HCT116 (cell line): ENCODE measurements around a stretch of chr6.

- RRBS: no CpG with 5 or more reads among the region's 1 CpG
Observed at GRCh38 chr6:36597612-36598330, 3.6 kb downstream of the SRSF3 start.

GRCh38 chr6:36679653-36679924 is 1.1 kb downstream of the CDKN1A start:
- RRBS: 2% methylated on average over 7 of the region's 22 CpGs

DNA sequence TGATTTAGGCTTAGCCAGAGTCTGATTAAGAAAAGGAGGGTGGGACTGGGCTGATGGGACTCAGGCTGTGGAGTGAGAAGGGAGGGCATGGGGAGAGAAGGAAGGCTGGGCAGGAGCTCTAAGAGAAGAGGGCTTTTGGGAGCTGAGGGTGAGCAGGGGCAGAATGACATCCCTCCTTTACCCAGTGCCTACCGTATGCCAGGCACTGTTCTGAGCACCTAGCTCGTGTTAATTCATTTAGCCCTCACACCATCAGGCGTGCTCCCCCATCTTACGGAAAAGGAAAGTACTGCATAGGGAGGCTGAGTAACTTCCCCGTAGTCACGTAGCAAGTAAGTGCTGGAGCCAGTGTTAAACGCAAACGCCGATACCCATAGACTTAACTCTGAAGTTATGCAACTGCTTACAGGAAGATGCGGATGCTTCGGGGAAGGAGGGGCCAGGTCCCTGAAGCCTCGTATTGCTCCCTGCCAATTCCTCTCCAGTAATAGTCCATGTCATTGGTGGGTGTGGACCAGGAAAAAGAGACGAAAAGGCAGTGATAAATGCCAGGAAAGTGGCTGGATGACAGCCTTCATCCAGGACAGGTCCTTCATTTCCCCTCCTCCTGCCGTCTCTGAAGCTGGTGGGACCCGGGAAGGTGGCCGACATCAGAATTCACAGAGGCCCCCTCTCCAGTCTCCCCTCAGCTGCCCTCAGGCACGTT is 37.5 kb downstream of the RAB44 start:
- RRBS: no CpG with 5 or more reads among the region's 17 CpGs

- RRBS: no CpG with 5 or more reads among the region's 5 CpGs
Observed at GRCh38 chr6:36753142-36753557, 55.5 kb downstream of the RAB44 start.

GRCh38 chr6:36840875-36841477 is 1.7 kb upstream of the CPNE5 start:
- RRBS: no CpG with 5 or more reads among the region's 15 CpGs

DNA sequence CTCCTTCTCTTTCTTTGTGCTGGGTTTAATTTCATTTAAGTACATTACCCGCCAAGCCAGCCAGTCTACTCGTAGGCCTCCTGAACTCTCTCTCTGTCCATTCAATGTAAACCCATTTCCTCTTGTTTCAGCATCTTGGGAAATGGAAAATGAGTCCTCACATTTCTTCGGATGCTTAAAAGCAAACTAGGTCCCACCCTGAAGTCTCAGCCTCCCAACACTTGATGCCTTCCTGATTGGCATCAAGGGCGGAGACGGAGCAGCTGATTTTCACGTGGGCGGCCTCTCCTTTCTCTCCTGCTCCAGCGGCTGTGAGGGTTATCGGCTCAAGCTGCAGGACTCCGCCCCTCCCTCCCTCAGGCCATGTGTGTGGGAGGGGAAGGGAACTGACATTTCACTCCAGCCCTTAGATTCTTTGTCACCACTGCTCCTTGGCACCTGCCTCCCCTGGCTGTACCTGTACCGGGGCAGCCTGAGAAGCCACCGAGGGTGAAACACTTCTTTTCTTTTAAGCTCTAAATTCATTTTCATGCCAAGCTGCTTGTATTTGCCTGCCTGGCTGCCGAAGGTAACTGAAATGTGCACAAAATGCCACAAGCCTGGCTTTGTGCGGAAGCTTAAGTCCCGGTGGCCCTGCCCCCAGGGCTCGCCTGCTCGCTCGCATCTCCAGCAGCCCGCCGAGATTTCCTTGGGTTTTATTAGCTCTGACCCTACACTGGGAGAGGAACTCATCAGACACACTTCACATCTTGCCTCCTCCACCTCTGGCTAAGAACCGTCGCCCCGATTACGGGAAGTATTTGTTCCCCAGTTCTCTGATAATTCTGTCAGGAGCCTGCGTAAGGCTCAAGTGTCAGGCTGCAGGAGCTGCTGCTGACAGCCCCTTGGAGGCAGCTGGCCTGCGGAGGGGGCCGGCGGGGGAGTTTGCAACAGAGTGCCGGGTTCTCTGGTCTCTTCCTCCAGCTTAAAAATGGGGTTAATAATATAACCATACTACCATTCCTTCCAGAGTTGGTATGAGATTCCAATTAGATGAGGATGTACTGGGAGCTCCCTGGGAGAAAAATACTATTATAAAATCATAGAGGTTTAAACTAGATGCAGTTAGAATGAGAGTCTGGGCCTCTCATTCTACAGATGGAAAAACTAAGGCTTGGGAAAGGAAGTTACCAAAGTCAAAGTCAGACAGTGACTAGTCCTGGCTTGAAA is 9.6 kb upstream of the CPNE5 start:
- RRBS: no CpG with 5 or more reads among the region's 29 CpGs

- RRBS: no CpG with 5 or more reads among the region's 8 CpGs
Observed at GRCh38 chr6:36977874-36978287, 8.1 kb downstream of the MTCH1 start.

GRCh38 chr6:36980263-36980696 is 5.7 kb downstream of the MTCH1 start:
- RRBS: no CpG with 5 or more reads among the region's 6 CpGs

- RRBS: 76% methylated on average over 4 of the region's 29 CpGs
Observed at GRCh38 chr6:36997759-36999102, 7.2 kb upstream of the FGD2 start.

- RRBS: 33% methylated on average over 1 of the region's 9 CpGs
Observed at GRCh38 chr6:37020518-37020918, 15.1 kb downstream of the FGD2 start.

GRCh38 chr6:37058040-37058360 is 52.5 kb downstream of the FGD2 start:
- RRBS: no CpG with 5 or more reads among the region's 5 CpGs

DNA sequence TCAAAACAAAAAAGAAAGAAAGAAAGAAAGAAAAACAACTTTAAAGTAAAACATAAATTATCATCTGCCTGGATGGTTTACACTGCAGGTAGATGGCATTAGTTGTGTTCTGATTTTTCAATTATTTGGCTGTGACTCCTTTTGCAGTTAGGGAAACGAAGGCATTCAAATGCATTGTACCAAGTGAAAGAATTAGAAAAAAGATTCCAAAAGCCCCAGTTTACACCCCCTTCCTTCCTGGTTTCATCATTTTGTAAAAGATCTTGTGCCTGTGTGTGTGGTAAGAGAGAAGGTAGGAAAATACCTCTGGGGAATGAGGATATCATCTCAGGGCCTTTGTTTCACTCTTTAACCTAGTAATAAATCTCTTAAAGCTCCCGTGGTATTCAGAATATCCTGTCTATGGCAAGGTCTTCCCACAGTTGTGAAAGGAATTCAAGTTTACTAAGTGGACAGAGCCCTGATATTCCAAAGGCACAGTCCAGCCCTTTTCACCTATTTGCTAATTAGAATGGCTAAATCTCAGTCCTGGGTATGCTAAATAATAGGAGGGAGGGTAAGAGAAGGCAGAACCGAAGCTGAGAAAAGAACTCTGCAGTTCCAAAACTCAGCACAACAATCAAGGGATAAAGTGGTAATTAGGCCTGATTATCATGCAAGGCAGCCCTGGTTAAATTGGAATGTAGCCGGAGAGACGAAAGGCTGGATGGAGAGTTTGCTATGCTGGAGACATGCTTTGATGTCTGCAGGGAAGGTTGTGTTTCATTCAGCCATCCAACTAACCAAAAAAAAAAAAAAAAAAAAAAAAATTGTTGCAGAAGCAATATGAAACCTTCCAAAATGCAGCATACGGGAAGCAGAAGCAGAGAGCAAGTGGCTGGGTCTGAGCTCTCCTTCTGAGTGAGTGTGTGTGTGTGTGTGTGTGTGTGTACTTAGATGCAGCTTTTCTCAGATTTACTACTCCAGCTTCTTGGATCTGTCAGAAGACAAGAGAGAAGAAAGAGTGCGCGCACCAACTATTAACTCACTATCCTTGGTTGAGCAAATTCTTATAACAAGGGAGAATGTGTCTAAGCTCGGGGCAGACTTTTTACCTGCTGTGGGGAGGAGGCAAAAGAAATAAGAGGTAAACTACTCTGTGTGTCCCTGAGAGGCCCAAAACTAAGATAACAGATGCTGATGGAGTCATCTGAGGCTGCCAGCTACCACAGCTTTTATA is 28.5 kb upstream of the PIM1 start:
- RRBS: no CpG with 5 or more reads among the region's 9 CpGs

- RRBS: no CpG with 5 or more reads among the region's 11 CpGs
Observed at GRCh38 chr6:37177129-37178119, 7.5 kb downstream of the PIM1 start.

DNA sequence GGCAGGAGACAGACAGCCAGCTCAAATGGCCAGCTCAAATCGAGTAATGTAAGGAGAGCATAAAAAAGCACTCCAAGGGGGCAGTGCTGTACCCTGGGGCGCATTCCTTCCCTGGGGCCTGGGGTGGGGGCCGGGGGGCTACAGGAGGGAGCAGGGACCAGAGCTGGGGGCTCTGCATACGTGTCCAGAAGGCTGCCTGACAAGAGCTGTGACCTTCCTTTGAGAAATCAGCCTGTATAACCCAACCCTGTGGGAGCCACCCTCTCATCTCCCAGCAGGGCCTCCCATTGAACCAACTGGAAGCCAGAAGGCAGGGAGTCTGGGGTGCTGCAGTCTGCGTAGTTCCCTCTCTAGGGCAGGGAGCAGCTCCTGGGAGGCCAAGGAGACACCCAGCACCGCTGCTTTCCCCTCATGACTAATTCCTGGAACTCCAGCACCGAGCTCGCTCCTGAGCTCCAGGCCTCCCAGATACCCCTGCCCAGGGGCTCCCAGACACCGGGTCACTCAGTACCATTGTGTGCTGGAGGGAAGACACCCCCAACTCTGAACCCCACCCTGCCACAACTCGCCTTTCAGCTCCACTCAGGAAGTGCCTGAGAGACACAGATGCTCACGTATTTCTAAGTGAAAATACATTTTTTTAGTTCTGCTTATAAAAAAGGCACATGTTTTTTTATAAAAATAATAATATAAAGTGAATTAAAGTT is 17.3 kb downstream of the PIM1 start:
- RRBS: no CpG with 5 or more reads among the region's 11 CpGs

DNA sequence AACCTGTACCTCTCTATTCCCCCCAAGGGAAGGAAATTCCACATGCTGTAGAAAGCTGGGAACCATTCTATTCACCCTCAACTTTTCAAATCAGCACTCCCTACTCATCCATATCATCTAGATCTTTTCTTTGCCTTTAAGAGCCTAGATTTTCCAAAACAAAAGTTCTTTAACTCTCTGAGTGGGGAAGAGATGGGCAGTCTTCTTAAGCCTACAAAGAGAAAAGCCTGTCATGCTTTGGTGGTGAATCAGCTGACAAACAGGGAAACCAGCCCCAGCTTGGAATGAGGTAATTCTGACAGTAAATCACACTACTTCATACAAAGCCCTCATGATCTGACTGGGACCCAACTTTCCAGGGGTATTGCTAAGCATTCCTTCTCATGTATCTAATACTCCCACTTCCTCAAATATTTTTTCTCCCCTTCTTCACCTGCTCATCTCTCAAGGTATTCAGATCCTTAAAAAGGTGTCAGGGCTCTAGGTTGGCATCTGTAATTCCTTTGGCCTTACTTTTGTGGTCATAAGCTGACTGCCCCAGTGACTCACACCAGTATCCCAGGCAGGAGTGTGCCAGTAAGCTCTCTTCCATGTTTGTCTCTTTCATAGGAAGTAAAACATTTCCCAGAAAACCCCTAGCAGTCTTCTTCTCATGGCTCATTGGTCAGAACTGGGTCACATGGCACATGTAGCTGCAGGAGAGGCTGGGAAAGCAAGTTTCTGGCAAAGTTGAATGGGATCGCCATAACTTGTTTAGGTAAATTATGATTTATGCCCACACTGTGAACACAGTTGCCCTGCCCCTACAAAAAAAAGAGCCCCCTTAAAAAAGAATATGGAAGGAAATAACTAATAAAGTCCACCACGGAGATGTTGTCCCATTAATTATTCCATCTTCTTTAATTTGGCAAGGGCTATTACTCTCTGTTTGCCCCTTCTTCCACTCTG is 15.0 kb upstream of the TBC1D22B start:
- RRBS: no CpG with 5 or more reads among the region's 2 CpGs

DNA sequence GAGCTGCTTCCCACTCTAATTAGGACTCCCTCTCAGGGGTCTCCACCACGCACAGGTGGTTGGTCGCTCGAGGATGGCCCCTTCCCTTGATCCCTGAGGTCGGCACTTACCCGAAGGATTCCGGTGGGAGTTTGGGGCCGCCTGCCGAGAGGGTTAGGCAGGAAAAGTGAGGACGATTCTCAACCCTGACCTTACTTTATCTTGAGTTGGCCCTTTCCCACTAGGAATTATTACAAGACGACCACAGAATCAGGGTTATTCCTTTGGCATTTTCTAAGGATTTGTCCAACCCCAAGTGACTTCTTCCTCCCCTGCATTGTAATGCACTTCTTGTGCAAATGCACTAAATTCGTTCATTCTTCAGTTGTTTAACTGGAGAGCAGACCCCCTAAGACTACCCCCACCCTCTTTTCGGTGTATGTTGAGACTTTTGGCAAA is 375 bp upstream of the TMEM217 start:
- RRBS: no CpG with 5 or more reads among the region's 12 CpGs

DNA sequence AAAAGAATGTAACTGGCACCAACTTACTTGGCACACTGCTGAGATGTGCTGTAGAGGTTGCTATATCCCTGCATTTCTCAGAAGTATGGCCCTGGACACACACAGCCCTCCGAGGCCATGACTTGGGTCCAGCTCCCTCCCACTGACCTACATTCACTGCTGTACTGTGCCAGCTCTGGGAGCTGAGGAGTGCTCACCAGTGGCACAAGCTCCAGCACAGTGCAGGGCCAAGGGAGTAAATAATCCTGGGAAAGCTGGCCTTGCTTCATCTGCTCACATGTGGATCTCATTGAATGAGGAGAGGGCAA is 25.9 kb upstream of the TMEM217 start:
- RRBS: no CpG with 5 or more reads among the region's 1 CpG

DNA sequence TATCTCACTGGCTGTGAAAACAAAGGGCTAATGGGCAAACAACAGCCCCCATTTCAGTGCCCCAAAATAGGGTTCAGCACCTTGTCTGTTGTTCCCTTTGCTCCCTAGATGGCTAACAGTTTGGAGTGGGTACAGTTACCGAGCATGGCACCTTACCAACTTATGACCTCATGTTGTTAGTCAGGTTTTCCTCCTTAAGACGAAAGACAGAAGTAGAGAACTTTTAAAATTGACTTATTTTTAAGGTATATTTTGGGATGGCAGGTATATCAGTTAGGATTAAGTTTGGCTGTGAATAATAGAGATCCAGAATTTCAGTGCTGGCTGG is 45.3 kb upstream of the RNF8 start:
- RRBS: no CpG with 5 or more reads among the region's 2 CpGs

DNA sequence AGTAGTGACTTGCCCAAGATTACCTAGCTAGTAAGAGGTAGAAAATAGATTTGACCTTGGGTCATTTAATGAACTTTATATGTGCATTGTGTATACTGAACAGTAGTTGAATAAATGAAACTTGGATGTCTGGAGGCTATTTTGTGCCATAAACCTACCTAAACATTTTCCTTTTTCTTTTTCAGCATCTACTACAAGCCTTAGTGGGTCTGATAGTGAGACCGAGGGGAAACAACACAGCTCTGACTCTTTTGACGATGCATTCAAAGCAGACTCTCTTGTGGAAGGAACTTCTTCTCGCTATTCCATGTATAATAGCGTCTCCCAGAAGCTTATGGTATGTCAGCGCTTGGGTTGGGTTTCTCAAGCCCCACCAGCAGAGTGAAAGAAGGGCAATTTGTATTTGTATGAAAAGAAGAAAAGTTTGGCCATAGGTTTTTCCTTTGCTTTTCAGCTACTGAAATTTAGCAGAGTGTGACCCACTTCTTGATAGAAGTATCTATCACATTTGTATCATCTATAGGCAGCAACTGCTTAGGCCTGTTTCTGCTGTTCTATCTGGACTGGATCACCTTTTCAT is 10.9 kb downstream of the CMTR1 start:
- RRBS: no CpG with 5 or more reads among the region's 5 CpGs

DNA sequence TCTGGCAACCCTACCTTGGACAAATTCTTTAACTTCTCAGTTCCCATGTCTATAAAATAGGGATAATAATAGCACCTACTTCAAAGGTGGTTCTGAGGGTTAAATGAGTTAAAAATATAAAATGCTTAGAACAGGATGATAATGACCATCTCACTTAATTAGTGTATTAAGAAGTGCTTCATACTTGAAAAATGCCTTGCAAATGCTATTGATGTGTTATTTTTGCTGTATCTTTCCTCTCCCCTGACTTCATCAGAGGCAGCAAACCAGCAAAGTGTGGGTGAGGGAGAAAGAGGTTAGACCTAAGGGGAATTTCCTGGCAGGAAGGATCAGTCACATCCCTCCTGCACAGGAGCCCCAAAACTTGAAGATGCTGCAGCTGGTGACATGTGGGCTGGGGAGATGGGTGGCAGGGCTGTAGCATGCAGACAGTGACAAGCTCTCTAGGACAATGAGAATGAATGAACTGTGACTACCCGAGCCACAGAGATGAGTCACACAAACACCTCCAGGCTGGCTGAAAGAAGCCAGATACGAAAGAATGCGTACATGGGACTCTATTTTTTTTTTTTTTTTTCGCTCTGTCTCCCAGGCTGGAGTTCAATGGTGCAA is 53.8 kb upstream of the CCDC167 start:
- RRBS: no CpG with 5 or more reads among the region's 4 CpGs